ENCODE results near the genes HDAC4, OTOS and DUSP28.

GRCh38 chr2:239295691-239296094, 105.1 kb downstream of the HDAC4 start:
- PRO-cap, 2 experiments, result no peak in any of the 2 experiments

- PRO-cap, 2 experiments, result no peak in any of the 2 experiments
Measured at GRCh38 chr2:239297448-239298163, 103.2 kb downstream of the HDAC4 start.

DNA sequence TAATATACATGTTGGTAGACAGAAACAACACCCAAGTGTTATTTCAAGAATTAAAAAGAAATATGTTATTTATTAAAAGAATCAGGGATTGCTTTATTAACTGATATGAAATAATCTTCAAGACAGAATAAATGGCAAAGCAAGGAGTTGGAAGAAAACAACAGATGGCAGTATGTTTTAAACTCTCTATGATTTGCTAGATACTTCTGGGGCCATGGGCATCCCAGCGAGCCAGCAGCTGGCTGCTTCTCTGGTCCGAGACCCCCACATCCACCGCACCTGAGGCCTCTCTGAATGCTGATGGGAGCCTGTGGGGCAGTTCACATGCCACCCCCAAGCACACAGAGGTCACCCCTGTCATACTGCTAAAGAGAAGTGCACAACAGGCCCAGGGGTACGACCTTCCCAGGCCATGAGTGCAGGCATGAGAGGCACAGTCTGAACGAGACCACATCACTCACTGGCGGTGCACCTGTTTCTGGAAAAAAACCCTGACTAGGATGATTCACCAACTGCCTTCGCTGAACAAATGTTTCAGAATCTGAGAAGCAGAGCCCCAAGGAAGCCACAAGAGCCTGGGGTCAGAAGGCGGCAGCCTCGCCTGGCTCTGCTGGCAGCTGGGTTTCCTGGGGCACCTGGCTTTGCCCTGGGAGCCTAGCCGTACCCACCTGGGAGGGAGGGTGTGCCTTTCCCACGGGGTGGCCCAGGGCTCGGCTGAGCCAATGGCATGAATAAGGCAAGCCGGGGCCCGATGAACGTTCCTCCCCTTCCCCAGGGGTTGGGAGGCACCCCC, 74.1 kb downstream of the HDAC4 start:
- PRO-cap, 2 experiments, result no peak in any of the 2 experiments

DNA sequence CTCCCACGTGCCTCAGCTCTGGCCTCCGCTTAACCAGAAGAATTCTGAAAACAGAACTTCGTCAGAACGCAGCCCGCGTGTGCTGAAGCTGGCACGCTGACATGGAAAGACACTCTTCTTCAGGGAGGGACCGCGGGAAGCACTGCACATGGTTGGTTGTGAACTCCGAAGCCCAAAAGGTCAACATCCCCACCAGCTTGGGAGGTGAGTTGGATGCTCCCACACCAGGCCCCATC, 9.1 kb downstream of the HDAC4 start:
- PRO-cap, 2 experiments, result no peak in any of the 2 experiments

GRCh38 chr2:239400706-239401487, at the start of gene HDAC4:
TSS of gene HDAC4 (minus strand) at chr2:239401020.
- PRO-cap, 2 experiments, result peak in 2 of 2 experiments; most common plus-strand start chr2:239401403 (in 2); most common minus-strand start chr2:239400959 (in 1)

- PRO-cap, 2 experiments, result no peak in any of the 2 experiments
Measured at GRCh38 chr2:239402667-239402962, 1.8 kb upstream of the HDAC4 start.

DNA sequence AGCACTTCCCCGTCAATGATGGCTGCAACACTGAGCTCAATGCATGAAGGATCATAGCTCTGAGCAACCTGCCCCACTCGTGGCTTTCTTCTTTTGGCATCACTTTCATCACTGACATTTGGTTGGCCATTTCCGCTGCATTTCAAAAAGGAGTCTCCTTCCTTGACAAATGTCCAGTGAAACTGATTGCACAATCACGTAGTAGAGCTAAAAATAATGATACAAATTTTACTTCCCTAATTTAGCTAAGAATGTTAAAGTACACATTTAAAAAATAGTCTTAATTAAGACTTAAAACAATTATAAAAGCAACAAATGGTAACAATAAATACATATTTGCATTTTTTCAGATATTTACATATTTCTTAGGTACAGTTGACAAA, 205.2 kb upstream of the HDAC4 start:
- PRO-cap, 2 experiments, result no peak in any of the 2 experiments

DNA sequence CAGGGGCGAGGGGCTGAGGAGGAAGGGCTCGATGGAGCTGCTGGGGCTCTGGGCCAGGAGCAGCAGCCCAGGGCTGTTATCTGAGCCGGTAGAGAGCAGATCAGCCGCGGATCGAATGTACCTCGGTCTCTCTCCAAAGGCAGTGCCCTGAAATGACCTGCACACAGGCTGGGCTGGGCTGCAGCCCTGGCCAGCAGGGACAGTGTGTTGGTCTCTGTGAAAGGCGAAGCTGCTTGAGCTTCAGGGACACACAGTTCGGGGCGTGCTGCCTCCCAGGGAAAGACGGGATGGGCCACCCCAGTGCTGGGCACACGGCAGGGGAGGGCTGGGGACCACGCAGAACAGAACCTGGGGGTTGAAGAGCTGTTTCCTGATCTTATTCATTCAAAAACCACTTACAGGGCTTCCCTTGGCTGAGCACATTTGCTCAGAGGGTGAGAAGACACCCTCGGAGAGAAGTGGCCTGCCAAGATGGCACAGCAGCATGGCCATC, 290.5 kb upstream of the HDAC4 start:
- PRO-cap, 2 experiments, result no peak in any of the 2 experiments

DNA sequence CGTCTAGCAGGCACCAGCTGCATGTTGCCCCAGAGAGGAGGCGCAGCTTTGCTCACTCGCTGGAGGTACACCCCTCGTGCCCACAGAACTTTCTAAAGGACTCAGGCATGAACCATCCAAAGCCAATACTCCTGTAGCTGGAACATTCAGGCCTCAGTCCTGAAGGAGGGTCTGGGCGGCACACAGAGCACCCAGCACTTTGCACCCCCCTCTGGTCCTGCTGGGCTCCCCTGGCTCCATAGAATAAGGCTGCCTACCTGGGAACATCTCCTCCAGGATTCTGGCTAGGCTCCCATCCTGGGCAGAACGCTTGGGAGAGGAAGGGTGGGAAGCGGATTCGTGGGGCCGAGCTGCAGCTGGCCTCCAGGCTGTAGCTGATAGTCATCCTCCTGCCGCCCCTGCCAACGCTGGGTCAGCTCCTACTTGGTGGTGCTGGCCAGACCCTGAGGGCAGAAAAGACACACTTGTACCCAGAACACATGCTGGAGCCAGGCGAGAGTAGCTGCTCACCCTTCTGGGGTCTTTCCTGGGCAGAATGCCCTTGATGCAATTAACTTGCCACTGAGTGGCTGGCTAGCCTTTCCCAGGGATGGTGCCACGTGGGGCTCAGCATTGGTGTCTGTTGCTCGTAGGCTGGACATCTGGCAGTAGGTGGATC, 113.0 kb downstream of the NDUFA10 start:
- PRO-cap, 2 experiments, result no peak in any of the 2 experiments

- PRO-cap, 2 experiments, result peak in 1 of 2 experiments; most common plus-strand start chr2:239957033 (in 1); most common minus-strand start chr2:239956888 (in 1)
Measured at GRCh38 chr2:239956638-239957165, 68.4 kb downstream of the NDUFA10 start.

DNA sequence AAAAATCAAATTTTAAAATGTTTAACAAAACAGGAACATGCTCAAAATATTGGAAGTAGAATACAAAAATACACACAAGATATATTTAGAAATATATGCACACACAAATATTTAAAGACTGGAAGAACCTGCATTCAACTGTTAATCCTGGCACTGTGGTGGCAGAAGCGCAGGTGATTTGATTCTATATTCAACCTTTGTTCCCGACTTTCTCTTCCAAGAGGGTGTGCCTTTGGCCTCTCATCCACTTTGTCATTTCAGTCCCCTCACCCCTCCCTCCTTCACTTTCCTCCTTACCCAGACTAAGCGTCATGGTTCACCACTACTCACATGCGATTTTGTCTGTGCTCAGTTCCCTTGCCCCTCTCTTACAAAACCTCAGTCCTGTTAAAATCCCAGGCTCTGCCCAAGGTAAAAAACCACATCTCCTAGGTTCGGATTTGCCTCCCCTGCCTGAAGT, 27.2 kb downstream of the NDUFA10 start:
- PRO-cap, 2 experiments, result no peak in any of the 2 experiments

DNA sequence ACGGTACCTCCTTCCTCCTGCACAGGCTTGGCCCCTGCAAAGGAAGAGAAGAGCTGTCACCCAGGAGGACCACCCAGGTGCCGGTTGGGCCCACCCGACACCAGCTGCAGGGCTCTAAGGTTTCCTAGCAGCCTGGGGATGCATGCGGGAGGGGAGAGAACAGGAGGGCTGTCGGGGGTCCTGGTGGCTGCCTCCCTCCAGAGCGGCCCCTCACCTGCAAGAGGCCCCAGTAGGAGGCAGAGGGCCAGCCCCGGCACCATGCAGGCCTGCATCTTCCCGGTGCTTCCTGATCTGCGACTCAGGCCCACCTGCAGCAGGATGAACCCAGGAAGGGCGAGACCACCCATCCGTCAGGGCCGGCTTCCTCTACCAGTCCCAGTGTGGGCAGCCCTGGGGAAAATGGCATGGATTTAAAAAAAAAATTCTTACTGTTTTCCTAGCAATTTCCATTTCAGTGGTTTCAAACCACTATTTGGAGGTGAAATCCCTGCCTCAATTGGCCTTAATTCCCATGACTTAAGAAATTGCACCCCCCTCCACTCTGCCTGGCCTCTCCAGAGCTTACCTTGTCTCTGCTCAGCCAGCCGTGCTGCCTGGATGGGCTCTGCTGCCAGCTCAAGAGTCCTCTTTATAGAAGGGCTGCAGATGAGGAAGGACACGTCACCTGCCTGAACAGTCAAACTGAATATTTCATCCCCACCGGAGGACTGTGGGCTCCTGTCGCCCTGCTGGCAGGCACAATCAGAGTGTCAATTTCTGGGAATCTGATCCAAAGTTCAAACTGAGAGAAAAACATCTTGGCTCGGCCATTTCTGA, at the start of gene OTOS:
TSS of gene OTOS (minus strand) at position 604 of the 816 bp plus-strand sequence.
- PRO-cap, 2 experiments, result no peak in any of the 2 experiments

DNA sequence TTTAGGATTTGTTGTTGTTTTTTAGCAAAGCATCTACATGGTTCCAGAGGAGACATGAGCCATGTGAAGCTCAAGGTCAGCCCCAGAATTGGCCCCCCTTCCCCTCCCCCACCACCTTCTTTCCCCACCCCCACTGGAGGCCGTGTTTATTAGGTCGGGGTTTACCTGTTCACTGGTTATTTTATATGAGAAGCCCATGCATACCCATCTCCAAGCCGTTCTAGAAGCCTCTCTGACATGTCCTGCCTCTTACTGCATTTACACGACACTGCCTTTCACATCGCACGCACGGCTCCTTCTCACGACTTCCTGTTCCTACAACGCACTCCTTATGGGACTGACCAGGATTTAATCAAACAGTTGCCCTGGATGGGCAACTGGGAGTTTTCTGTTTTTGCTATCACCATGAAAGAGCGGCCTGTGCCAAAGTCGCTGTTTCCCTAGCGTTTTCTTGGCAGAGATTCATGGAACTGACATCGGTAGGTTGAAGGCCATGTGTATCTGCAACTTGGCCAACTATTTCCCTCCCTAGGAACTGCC, 97.0 kb upstream of the OTOS start:
- PRO-cap, 2 experiments, result peak in 2 of 2 experiments; most common minus-strand start position 333 of the sequence (in 2)

DNA sequence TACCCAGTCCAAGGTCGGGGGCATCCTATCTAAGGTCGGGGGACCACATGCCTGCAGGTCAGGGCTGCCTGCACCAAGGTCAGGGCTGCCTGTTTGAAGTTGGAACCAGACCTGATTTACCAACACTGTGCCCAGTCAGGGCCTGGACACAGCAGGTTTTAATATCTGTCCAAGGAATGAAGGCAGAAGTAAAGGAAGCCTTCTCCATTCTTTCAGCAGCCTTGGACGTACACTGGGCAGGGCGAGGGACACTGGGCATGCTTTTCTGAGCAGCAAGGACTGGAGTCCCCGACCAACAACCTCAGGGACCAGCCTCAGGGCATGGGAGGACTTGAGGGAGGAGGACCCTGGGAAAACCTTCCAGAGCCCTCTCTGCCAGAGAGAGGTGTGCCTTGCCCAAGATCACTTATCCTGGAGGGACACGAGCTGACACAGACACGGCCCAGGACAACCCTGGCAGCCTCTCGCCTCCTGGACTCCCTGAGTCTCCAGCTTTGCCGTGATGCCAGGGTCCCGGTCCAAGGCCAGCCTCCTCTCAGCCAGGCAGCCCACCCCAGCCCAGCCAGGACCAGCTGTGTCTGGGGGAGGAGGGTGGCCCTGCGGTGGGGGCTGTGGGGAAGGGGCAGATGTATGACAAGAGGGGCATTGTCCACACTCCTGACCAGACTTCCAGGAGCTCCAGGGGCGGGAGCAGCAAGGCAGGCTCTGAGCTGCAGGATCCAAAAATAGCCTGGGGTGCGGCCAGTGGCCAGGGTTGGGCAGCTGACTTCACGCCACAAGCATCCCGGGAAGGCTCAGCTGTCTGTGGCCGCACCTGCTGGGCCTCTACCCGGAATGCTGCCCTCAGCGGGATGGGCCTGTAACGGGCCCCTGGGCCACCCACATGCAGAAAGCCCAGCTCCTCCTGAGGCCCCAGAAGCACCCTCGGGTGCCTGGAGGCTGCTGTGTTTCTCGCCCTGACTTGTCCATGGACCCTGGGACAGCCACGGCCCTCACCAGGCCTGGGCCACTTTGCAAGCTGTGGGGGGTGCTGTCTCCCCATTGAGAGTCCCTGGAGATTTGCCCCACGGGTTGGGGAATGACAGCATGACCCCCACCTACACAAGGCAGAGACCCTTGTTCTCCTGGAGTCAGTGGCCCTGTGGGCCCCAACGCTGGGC, 65.6 kb upstream of the GPC1 start:
- PRO-cap, 2 experiments, result peak in 2 of 2 experiments; most common plus-strand start position 432 of the sequence (in 1); most common minus-strand start position 669 of the sequence (in 2)

GRCh38 chr2:240399887-240400218, 35.6 kb upstream of the GPC1 start:
- PRO-cap, 2 experiments, result no peak in any of the 2 experiments

GRCh38 chr2:240453930-240454953, 18.8 kb downstream of the GPC1 start:
- PRO-cap, 2 experiments, result no peak in any of the 2 experiments

GRCh38 chr2:240459680-240460144, 24.2 kb downstream of the GPC1 start:
- PRO-cap, 2 experiments, result no peak in any of the 2 experiments

GRCh38 chr2:240477826-240478304, 42.4 kb downstream of the GPC1 start:
- PRO-cap, 2 experiments, result no peak in any of the 2 experiments

DNA sequence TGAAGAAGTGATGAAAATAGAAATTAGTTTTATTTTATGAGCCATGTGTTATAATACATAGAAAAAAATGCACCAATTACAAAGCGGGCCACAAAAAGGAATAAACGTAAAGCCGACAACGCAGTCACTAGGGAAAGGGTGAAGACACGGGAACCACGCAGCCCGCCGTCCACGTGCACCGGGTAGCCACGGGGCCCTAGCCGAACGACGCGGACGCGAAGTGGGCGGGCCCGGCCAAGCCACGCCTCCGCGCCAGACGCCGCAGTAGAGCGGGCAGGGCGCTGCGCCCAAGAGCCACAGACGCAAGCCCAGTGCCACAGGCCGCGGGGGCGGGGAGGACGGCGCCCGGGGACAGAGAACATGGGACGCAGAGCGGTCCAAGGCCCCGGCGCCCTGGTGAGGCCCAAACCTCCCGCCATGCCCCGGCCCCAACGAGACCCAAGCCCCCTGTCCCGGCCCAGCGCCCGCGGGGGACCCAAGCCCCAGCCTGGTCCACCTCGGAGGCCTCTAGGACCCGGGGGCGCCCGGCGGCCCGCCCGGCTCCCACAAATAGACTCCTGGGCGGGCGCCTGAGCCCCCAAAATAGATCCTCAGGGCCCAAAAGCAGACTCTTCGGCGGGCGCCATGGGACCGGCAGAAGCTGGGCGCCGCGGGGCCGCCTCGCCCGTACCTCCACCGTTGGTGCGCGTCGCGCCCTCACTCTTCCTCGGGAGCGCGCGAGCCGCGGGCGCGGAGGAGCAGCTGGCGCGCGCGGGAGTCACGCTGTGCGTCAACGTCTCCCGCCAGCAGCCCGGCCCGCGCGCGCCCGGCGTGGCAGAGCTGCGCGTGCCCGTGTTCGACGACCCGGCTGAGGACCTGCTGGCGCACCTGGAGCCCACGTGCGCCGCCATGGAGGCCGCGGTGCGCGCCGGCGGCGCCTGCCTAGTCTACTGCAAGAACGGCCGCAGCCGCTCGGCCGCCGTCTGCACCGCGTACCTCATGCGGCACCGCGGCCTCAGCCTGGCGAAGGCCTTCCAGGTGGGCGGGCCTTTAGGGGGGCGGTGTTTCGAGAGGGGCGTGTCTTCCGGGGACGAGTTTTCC, at the start of gene DUSP28:
TSS of gene DUSP28 (plus strand) at position 297 of the 1,080 bp plus-strand sequence.
- PRO-cap, 2 experiments, result peak in 2 of 2 experiments; most common plus-strand start position 606 of the sequence (in 2); most common minus-strand start position 980 of the sequence (in 2)

GRCh38 chr2:240565211-240565370, 3.2 kb upstream of the RNPEPL1 start:
- PRO-cap, 2 experiments, result no peak in any of the 2 experiments